ENCODE measurements around the genes KLRG2 and HIPK2.

- PRO-cap, result no peak
- RRBS, result no CpG with 5 or more reads among the region's 12 CpGs
These were observed 8.1 kb upstream of the ZC3HAV1L start for GRCh38 chr7:139043735-139044644.

DNA sequence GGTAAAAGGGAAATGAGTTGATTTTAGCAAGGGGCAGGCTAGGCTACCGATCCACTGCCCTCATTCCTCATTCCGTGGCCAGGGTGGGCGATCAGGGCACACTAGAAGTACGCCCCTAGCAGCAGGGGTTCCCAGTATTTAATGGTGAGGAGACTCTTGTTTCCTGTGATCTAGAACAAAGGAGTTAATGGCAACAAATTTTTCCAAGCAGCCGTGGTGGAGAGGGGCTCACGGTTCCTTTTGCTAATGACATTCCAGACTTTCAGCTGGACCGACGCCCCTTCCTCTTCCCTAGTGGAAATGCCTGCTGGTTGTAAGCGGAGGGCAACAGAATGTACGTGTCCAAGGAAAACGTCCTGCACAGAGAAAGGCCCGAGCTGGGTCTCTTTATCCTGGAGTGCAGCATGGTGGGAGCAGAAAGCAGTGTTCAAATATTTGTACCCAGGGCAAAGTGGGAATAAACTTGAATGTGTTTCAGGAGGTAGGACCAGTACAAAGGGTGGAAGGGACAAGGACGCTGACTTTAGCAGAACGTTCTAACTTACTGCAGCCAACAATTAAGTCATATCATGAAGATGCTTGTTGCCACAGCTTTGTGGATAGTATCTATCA is 30.3 kb upstream of the ZC3HAV1L start:
- PRO-cap, result no peak
- RRBS, result no CpG with 5 or more reads among the region's 14 CpGs

GRCh38 chr7:139078678-139079479 is 30.6 kb downstream of the ZC3HAV1 start:
- PRO-cap, result no peak
- RRBS, result no CpG with 5 or more reads among the region's 3 CpGs

GRCh38 chr7:139101779-139102592 is 7.5 kb downstream of the ZC3HAV1 start:
- PRO-cap, result no peak
- RRBS, result no CpG with 5 or more reads among the region's 9 CpGs

DNA sequence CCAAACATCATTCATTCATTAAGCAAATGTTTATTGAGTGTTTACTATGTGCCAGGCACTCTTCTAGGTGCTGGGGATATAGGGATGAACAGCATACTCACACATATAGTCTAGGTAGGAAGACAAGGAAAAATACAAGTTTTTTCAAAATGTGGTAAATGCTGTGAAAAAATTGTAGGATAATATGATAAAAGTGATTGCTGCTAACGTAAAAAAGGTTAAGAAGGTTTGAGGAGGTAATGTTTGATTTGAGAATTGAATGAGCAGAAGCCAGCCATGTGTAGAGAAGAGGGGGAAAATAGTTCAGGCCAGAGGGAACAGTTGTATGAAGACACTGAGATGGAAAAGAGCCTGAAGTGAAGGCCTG is 53.1 kb upstream of the FMC1 start:
- PRO-cap, result no peak
- RRBS, result no CpG with 5 or more reads among the region's 1 CpG

- PRO-cap, result no peak
- RRBS, result no CpG with 5 or more reads among the region's 8 CpGs
These were observed 1.1 kb downstream of the LUC7L2 start for GRCh38 chr7:139360673-139361281.

- PRO-cap, result no peak
- RRBS, result no CpG with 5 or more reads among the region's 1 CpG
These were observed 3.1 kb downstream of the LUC7L2 start for GRCh38 chr7:139362893-139363146.

- PRO-cap, result no peak
- RRBS, result no CpG with 5 or more reads among the region's 1 CpG
These were observed 11.7 kb downstream of the LUC7L2 start for GRCh38 chr7:139371480-139371739.

DNA sequence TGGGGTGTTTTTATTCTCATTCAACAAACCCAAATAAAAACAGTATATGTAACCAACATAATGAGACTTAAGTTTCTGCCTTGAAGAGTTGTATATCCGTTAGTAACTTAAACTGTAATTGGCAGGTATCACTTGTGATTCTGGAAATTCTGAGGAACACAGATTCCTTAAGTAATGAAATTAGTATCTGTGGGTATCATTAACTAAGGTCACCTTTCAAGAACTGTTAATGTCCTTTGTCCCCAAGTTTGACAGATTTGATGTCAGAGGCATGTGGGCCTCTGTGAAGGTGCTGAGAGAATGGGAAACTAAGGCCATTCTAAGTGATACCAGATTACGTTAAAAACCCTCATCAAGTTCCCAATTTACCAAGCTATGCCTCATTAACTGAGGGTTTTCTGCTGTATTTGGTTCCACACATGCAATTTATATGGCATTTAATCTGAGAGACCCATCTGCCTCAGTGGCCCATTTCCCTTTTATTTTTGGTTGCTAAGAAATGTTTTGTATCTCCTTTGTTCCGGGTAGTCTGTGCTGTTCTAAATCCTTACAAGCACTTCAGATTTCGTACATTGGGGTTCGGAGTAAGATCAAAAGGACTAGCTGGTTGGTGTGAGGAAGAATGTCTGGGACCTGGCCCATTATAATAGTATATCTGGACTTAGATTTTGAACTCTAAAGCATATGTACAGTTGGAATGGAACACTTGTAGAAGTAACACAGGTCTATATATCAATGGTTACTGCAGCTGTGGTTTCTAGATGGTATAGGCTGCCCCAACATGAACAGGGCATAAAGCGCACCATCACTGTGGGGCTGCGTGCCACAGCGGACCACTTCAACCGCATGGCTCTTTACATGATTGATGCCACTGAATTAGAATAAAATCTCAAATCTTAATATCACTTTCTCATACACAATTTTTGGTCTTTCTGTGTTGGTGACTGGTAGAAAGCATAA is 59.8 kb downstream of the KLRG2 start:
- PRO-cap, result no peak
- RRBS, result no CpG with 5 or more reads among the region's 9 CpGs

- PRO-cap, result no peak
- RRBS, result 7% methylated on average over 28 of the region's 52 CpGs
These were observed 659 bp downstream of the KLRG2 start for GRCh38 chr7:139482810-139483218.

GRCh38 chr7:139483469-139484111 is at the start of gene KLRG2:
Gene KLRG2 (minus strand): TSS chr7:139483673.
- PRO-cap, result bidirectional peak, plus-strand start at chr7:139483850, minus-strand start at chr7:139483670
- RRBS, result 5% methylated on average over 30 of the region's 45 CpGs

DNA sequence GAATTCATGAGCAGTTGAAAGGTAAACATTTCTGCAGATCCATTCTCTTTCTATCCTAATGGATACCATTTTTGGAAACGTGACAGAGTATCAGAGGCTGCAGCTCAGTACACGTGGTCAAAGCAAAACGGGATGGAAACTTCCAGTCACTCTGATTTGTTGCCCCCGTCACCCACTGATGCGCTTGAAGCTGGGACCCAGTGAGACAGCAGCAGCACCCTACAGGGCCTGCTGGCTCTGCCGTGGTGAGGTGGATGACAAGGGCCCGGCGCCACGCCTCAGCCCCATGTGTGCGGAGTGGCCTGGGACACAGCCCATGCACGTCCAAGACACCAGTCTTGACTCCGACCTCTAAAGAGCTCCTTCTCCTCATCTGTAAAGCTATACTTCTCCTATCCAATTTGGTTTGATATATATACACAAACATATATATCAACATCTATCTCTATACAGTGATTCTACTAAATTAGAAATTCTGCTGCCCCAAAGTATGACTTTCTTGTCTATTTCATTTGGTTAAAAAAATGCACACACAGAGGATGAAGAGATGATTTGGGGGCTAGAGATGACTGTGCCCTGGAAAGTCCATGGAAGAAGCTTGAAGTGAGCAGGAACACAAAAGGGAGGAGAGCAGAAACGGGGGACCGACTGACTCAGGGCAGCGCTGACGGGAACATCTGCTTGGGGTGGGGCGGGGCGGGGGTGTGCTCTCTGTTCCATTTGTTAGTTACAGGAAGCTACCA is 39.1 kb downstream of the CLEC2L start:
- PRO-cap, result no peak
- RRBS, result no CpG with 5 or more reads among the region's 18 CpGs

- PRO-cap, result no peak
- RRBS, result no CpG with 5 or more reads among the region's 13 CpGs
These were observed 101.2 kb downstream of the CLEC2L start for GRCh38 chr7:139624342-139625478.

DNA sequence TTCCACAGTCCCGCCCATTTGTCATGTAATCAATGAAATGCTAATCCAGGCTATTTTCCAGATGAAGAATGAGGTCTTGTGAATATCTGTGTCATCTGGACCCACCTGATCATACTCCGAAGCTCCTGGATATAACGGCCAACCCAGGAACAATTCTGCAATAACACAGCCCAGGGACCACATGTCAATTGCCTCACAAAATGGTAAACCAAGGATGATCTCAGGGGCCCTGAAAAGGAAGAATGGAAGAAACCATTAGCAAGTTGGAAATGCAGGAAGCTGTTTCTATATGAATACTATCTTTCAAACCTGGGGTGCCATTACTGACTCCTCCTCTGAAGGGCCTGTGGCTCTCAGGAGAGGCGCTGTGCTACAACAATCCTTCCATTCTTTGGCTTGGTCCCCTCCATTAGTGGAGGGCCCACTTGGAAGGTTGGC is 108.0 kb downstream of the CLEC2L start:
- PRO-cap, result no peak
- RRBS, result no CpG with 5 or more reads among the region's 4 CpGs

- PRO-cap, result no peak
- RRBS, result no CpG with 5 or more reads among the region's 9 CpGs
These were observed 113.7 kb downstream of the CLEC2L start for GRCh38 chr7:139637138-139637680.

GRCh38 chr7:139681974-139682560 is 95.7 kb downstream of the HIPK2 start:
- PRO-cap, result no peak
- RRBS, result no CpG with 5 or more reads among the region's 8 CpGs

GRCh38 chr7:139704015-139704731 is 73.6 kb downstream of the HIPK2 start:
- PRO-cap, result no peak
- RRBS, result no CpG with 5 or more reads among the region's 3 CpGs

- PRO-cap, result no peak
- RRBS, result no CpG with 5 or more reads among the region's 22 CpGs
These were observed 37.6 kb downstream of the HIPK2 start for GRCh38 chr7:139739934-139740920.

DNA sequence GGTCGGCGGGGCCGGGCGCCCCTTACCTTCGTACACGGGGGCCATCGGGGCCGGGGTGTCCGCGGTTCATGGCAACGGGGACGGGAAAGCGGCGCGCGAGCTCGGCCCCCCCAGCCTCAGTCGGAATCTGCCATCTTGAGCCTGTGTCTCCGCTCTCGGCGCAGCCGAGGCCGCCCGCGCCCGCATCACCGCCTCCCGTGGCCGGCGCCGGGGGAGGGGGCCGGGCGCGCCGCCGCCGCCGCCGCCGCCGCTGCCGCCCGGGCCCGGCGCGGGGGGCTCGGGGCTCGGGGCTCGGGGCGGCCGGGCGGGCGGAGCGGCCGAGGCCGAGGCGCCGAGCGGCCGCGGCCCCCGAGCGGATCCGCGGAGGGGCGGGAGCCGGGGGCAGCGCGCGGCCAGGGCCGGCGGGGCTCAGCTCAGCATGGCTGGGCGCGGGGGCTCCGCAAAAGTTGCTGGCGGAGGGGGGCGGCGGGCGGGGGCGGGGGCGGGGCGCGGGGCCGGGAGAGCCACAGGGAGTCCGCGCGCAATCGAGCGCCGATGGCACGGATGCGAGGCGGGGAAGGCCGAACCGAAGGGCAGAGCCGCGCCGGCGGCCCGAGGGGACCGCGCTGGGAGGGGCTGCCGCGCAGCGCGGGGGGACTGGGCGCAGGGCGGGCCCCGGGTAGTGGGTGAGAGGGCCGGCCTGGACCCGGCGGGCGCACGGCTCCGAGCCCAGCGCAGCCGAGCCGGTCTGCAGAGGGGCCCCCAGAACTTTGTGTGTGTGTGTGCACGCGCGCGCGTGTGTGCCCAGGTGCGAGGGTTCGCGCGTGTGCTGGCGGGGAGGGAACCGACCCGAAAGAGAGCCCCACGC is at the start of gene HIPK2:
HIPK2 (minus strand) TSS at position 420 of the 847 bp plus-strand sequence.
- PRO-cap, result bidirectional peak, plus-strand start at position 575 of the sequence, minus-strand start at position 129 of the sequence
- RRBS, result 2% methylated on average over 77 of the region's 131 CpGs

- PRO-cap, result no peak
- RRBS, result no CpG with 5 or more reads among the region's 9 CpGs
These were observed 93.2 kb downstream of the PARP12 start for GRCh38 chr7:139969467-139970073.